HT1080 (cell line): ENCODE measurements around a stretch of chr11.

DNA sequence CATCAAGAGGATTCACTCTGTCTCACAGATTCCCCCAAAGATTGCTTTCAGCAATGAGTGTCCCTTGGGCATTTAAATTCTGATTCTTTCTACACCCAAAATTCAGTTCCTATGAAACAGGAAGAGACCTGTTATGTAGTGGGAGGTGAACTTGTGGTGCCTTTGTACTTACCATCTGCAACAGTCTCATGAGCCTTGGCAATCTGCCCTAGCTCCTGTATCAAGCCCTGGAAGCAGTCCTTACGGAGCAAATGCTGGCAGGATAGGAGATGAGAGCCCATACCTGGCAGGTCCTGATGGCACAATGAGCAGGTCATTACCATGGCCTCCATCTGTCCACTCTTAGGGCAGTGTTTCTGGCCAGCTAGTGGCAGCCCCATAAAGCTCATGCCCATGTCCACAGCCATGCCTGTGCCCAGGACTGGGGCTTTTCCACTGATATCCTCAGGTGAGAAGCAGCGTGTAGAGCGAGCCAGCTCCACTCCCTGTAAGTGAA lies 10.8 kb downstream of the TRIM66 start:
RAMPAGE:
- cytosol, long total RNA, result no peak
- long total RNA, result no peak
- nucleus, long total RNA, result no peak

GRCh38 chr11:8799287-8799734 lies 11.2 kb downstream of the DENND2B start:
RAMPAGE:
- cytosol, long total RNA, result no peak
- long total RNA, result no peak
- nucleus, long total RNA, result no peak

GRCh38 chr11:8839669-8840377 lies 29.3 kb upstream of the DENND2B start:
RAMPAGE:
- cytosol, long total RNA, result no peak
- long total RNA, result no peak
- nucleus, long total RNA, result no peak

RAMPAGE:
- cytosol, long total RNA, result no peak
- long total RNA, result no peak
- nucleus, long total RNA, result no peak
Measured at GRCh38 chr11:9137685-9138178, 46.3 kb upstream of the SCUBE2 start.

DNA sequence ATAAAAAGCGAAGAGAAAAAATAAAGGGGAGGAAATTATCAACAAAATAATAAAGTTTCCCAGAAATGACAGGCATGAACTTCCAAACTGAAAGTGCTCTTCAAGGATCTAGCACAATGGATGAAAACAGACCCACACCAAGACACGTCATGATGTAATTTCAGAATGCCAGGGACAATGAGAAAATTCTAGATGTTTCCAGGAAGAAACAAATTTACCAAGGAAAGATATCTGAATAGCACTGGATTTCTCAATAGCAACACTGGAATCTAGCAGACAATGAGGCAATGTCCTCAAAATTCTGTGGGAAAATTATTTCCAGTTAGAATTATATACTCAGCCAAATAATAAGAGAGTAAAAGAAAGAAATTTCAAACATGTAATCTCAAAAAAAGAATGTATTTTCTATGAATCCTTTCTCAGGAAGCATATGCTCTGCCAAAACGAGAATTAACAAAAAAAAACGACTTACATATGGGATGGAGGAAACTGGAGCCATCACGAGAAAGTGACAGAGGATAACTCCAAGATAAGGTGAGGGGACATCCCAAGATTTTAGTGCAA lies 46.0 kb downstream of the DENND5A start:
RAMPAGE:
- cytosol, long total RNA, result no peak
- long total RNA, result no peak
- nucleus, long total RNA, result no peak

DNA sequence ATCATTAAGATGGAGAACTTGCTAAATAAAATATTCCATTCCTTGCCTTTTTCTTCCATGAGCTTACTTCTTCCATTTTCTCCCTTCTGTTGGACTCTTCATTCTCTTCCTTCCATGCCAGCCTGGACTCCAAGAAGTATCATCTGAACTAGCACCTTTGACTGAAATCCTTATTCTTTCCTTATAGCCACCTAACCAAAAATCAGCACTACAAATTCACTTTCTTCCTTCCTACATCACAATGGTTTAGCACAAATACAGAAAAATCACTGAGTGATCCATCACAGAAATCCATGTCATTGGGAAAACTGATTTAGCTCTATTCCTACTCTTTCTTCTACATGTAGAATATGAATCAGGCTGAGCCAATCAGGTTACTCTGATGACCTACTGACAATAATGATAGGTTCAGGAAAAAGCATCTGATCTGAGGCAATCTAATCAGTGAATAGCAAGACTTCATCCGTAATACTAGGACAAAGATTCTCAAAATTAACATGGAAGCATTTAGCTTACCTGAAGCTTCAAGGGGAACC lies 6.0 kb downstream of the TMEM41B start:
RAMPAGE:
- cytosol, long total RNA, result no peak
- long total RNA, result no peak
- nucleus, long total RNA, result no peak

DNA sequence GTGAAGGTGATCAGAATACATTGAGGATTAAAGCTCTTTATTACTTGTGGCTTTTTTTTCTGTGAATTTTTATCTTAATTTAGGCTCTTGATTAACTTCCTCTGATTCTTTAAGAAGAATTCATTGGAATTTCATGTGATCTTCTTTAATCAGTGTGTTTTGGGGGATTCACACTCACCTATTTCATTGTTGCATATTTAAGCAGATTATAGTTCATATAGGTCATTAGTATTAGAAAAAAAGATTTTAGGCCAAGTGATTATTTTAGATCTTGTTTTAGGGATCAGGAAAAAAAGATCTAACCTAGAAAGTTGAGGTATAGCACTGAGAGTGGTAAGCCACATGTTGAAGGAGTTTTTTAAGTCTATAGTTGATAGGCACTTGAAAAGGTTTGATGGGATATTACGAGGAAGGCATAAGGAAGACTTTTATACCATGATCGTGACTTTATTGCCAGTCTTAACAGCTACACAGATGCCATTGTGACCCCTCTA lies 26.0 kb downstream of the IPO7 start:
RAMPAGE:
- cytosol, long total RNA, result no peak
- long total RNA, result no peak
- nucleus, long total RNA, result no peak

RAMPAGE:
- cytosol, long total RNA, result no peak
- long total RNA, result no peak
- nucleus, long total RNA, result no peak
Measured at GRCh38 chr11:9428686-9429251, 32.0 kb upstream of the ZNF143 start.

DNA sequence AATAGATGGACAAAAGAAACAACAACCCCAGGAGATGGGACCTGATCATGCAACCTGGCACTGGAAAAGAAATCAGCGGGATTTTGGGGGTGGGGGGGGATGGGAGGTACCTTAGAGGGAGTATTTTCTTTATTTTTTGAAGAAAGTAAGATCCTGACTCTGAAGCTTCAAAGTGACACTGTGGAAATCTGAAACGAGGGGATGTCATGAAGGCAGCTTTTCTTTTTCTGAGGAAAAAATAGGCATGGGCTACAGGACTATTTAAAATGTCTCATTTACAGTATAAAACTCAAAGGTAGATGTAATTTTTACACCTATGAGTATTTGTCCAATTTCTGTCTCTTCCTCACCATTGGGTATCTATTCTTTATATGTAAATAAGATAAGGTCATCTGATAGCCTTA lies 15.5 kb upstream of the ZNF143 start:
RAMPAGE:
- cytosol, long total RNA, result no peak
- long total RNA, result no peak
- nucleus, long total RNA, result no peak

DNA sequence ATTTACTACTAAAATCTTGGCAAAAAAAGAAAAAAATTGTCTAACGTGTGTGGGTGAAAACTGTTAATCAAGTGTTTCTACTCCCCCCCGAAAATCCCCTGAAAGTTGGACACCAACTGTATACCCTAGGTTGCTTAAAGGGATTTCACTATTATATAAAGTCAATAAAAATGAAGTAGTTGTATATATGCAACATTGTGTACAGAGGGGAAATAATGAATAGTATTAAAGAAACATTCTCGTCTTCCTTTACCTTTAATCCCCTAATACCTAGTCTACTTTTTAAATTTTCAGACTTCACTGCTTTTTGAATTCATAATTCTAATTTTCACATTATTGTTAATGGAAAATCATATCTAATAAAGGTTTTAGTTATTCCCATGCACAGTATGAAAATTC lies 14.0 kb upstream of the ZNF143 start:
RAMPAGE:
- cytosol, long total RNA, result no peak
- long total RNA, result no peak
- nucleus, long total RNA, result no peak

RAMPAGE:
- cytosol, long total RNA, result no peak
- long total RNA, result start-site peak on the minus strand at chr11:9460625-9460658, 21 reads
- nucleus, long total RNA, result no peak
Measured at GRCh38 chr11:9460475-9460865, 342 bp upstream of the ZNF143 start.

RAMPAGE:
- cytosol, long total RNA, result no peak
- long total RNA, result no peak
- nucleus, long total RNA, result no peak
Measured at GRCh38 chr11:9572837-9573600, 451 bp upstream of the WEE1 start.

DNA sequence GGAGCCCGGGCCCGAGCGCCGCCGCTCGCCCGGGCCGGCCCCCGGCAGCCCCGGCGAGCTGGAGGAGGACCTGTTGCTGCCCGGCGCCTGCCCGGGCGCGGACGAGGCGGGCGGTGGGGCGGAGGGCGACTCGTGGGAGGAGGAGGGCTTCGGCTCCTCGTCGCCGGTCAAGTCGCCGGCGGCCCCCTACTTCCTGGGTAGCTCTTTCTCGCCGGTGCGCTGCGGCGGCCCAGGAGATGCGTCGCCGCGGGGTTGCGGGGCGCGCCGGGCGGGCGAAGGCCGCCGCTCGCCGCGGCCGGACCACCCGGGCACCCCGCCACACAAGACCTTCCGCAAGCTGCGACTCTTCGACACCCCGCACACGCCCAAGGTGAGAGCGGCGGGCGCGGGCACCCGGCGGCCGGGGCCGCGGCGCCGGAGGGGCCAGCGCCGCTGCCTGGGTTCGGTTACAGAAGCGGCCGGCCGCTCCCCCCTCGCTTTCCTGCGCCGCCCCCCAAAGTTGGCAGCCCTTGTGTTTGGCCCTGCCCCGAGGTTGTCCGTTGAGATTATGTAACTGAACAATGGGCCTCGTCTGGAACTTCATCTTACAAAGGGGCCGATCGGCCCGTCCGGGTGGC lies 778 bp downstream of the WEE1 start:
RAMPAGE:
- cytosol, long total RNA, result no peak
- long total RNA, result no peak
- nucleus, long total RNA, result no peak

RAMPAGE:
- cytosol, long total RNA, result no peak
- long total RNA, result no peak
- nucleus, long total RNA, result no peak
Measured at GRCh38 chr11:9738962-9739523, 75.2 kb downstream of the SWAP70 start.

DNA sequence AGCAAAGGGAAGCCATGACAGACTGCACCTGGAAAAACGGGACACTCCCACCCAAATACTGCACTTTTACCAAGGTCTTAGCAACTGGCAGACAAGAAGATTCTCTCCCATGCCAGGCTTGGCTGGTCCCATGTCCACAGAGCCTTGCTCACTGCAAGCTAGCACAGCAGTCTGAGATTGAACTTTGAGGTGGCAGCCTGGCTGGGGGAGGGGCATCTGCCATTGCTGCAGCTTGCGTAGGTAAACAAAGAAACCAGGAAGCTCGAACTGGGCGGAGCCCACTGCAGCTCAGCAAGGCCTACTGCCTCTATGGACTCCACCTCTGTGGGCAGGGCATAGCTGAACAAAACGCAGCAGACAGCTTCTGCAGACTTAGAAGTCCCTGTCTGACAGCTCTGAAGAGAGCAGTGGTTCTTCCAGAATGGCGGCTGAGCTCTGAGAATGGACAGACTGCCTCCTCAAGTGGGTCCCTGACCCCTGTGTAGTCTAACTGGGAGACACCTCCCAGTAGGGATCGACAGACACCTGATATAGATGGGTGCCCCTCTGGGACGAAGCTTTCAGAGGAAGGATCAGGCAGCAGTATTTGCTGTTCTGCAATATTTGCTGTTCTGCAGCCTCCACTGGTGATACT lies 267.1 kb downstream of the SWAP70 start:
RAMPAGE:
- cytosol, long total RNA, result no peak
- long total RNA, result no peak
- nucleus, long total RNA, result no peak

RAMPAGE:
- cytosol, long total RNA, result no peak
- long total RNA, result no peak
- nucleus, long total RNA, result no peak
Measured at GRCh38 chr11:10138196-10138923, 155.7 kb downstream of the SBF2 start.

DNA sequence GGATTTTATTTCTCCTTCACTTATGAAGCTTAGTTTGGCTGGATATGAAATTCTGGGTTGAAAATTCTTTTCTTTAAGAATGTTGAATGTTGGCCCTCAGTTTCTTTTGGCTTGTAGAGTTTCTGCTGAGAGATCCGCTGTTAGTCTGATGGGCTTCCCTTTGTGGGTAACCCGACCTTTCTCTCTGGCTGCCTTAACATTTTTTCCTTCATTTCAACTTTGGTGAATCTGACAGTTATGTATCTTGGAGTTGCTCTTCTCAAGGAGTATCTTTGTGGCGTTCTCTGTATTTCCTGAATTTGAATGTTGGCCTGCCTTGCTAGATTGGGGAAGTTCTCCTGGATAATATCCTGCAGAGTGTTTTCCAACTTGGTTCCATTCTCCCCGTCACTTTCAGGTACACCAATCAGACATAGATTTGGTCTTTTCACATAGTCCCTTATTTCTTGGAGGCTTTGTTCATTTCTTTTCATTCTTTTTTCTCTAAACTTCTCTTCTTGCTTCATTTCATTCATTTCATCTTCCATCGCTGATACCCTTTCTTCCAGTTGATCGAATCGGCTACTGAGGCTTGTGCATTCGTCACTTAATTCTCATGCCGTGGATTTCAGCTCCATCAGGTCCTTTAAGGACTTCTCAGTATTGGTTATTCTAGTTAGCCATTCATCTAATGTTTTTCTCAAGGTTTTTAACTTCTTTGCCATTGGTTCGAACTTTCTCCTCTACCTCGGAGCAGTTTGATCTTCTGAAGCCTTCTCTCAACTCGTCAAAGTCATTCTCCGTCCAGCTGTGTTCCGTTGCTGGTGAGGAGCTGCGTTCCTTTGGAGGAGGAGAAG lies 63.3 kb downstream of the SBF2 start:
RAMPAGE:
- cytosol, long total RNA, result no peak
- long total RNA, result no peak
- nucleus, long total RNA, result no peak

DNA sequence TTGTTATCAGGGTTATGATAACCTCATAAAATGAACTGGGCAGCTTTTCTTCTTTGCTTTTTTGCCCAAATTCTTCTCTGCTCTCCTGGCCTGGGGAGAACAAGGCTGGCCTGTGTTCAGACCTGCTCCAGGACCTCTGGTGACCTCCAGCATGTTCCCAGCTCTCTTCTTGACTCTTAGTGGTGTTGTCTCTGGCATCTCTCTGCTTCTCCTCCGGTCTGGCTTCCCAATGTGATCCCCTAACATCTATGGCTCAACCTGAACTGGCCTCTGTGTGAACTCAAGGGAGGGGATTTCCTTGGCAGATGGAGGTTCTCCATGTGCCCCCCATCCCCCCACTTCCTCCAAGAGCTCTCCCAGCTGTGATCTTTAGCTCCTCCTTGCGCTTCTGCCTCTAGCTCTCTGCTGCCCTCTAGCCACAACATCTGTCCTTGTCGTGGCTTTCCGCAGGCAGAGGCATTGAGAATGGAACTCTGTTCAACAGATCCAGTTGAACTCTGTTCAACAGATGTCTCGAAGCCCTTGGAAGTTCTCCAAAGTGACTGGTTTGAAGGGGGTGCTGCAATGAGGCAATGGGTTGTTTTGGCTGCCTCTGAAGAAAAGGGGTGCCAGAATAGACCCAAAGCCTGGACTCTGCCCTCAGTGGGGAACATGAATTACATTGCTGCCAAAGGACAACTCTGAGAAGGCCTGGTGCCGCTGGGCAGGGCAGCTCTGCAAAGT lies 61.7 kb downstream of the ADM start:
RAMPAGE:
- cytosol, long total RNA, result no peak
- long total RNA, result no peak
- nucleus, long total RNA, result no peak

DNA sequence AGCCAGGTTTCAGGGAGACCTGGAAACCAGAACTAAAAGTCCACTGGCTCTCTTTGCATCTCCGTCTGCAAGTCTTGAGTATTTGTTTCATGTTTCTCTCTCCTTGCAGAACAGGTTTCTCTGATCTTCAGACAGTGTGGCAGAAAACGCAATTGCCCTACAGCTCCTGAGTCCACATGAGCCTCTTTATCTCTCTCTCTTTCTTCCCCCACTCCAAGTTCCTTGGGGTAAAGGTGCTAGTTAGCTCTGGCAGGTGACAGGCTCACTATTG lies 66.9 kb upstream of the AMPD3 start:
RAMPAGE:
- cytosol, long total RNA, result no peak
- long total RNA, result no peak
- nucleus, long total RNA, result no peak

GRCh38 chr11:10573462-10574235 lies 5.2 kb upstream of the LYVE1 start:
RAMPAGE:
- cytosol, long total RNA, result no peak
- long total RNA, result no peak
- nucleus, long total RNA, result no peak